Measurements from ENCODE around the gene PRKAG1.

- PRO-cap, result no peak
These were observed 40.8 kb upstream of the HDAC7 start for GRCh38 chr12:47860317-47861095.

GRCh38 chr12:47868578-47869132 is 36.1 kb downstream of the VDR start:
- PRO-cap, result bidirectional peak, plus-strand start at chr12:47868857, minus-strand start at chr12:47868651

- PRO-cap, result no peak
These were observed 4.4 kb downstream of the VDR start for GRCh38 chr12:47900121-47901094.

DNA sequence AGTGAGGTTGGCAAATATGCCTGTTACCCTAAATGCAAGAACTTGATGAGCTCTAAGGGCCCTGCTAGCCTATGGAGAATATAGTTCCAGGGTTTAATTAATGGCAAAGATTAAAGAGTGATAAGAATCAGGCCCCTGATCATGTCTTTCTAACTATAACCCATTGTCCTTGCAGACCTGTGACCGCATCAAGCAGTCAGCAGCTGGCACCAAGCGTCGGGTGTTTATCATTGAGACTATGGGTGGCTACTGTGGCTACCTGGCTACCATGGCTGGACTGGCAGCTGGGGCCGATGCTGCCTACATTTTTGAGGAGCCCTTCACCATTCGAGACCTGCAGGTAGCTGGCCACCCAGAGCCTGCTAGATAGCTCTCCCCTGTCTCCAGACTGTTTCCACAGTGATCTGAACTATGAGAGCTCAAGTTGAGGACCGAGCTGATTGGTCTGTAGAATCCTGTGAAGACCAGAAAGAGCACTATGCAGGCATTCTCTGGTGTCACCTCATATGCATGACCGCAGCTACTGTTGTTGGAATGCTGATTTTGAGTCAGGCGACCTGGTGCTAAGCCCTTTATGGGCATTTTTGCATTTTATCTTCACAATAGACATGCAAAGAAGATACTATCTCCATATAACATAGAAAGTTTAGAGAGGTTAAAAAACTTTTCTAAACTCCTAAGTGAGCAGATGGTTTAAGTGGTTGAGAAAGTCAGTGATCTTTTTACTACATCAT is 14.5 kb downstream of the ASB8 start:
- PRO-cap, result no peak

DNA sequence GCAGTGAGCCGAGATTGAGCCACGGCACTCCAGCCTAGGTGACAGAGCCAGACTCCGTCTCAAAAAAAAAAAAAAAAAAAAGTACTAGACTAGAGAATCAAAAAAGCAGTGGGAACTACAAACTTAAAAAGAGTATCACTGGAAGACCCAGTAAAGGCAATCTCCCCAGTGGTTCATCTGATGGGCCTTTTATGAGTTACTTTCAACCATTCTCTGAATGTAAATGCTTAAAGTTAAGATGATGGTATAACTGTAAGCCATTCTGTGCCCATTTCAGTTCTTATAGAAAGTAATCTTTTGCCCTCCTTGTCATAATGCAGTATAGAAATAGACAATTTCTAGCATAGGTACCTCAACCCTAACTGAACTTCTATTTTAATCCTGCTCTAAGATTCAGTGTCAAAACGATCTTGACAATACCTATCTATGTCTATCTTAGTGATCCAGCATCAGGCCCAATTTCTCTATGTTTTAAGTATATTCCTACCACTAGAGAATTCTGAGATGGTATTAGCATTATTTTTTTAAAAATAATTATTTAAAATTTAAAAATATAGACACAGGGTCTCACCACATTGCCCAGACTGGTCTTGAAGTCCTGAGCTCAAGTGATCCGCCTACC is 29.5 kb downstream of the KANSL2 start:
- PRO-cap, result no peak

DNA sequence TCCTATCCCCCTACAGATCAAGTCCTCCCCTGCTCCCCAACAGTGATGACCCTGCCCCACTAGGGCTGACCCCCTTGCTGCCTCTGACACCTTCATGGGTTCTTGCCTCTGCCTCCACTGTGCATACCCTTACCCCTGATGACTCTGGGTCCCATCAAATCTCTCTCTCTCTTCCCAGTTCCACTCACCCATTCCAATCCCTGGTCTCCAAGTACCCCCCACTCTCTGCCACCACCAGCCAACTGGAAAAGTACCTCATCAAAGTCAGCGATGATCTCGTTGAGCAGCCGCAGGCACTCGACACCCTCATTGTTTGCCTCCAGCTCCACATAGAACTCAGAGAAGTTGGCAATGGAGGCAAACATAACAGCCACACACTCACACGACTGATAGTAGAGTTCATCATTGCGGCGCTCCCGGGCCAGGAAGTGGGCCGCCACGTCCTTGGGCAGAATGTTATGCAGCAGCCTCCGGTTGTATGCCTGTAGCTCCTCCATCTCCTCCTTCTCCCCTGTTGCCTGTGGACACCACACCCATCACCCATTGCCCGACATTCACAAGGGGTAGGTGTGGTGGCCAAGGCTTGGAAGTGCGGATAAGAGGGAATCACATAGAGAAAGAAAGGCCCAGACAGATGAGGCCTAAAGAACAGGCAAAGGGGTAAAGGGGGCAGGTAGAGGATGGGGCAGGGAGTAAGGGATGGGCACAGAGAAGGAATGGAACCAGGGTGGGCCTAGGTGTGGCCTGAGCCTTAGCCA is 17.3 kb downstream of the ADCY6 start:
- PRO-cap, result no peak

DNA sequence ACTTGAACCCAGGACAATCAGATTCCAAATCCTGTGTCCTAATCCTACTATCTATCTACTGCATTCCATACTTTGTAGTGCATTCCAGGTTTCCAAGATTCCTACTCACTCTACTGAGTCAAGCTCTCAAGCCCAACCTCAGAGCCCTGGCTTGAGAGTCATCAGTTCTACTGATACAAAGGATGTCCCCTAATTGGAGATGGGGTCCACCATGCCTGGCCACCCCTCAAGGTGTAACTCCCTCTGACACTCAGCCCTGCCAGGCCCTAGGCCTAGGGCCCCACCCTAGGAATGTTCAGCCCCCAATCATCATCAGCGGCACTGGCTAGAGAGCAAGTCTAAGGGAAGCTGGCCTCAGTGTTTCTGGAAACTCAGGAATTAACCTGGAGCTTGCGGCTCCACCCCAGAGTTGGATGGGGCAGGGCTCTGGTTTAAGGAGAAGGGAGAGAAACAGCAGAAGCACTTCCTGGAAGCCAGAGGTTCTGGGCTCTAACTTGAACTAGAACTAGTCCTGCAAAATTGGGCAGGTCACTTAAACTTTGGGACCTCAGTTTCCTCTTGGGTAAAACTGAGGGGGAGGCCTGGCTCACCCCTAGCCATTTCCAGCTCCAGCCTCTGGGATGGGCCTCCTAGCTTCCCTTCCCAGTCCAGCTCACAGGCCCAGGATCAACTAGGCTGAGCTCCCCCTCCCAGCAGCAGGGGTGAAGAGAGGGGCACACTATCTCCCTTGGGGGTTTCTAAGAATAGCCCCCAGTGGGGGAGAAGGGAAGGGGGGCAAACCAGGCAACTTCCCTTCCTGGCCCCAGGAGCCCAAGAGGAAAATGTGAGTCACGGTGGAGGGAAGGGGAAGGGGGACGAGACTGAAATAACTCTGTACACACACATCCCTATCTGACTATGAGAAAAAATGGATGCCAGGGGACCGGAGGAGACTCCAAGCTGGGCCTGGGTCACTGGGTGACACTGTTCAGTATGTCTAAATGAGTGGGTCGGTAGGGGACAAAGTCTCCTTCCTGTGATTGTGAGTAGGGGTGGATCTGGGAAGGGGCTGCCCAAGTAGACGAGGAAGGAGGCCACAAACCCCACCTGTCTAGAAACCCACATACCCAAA is 9.2 kb downstream of the ADCY6 start:
- PRO-cap, result no peak

DNA sequence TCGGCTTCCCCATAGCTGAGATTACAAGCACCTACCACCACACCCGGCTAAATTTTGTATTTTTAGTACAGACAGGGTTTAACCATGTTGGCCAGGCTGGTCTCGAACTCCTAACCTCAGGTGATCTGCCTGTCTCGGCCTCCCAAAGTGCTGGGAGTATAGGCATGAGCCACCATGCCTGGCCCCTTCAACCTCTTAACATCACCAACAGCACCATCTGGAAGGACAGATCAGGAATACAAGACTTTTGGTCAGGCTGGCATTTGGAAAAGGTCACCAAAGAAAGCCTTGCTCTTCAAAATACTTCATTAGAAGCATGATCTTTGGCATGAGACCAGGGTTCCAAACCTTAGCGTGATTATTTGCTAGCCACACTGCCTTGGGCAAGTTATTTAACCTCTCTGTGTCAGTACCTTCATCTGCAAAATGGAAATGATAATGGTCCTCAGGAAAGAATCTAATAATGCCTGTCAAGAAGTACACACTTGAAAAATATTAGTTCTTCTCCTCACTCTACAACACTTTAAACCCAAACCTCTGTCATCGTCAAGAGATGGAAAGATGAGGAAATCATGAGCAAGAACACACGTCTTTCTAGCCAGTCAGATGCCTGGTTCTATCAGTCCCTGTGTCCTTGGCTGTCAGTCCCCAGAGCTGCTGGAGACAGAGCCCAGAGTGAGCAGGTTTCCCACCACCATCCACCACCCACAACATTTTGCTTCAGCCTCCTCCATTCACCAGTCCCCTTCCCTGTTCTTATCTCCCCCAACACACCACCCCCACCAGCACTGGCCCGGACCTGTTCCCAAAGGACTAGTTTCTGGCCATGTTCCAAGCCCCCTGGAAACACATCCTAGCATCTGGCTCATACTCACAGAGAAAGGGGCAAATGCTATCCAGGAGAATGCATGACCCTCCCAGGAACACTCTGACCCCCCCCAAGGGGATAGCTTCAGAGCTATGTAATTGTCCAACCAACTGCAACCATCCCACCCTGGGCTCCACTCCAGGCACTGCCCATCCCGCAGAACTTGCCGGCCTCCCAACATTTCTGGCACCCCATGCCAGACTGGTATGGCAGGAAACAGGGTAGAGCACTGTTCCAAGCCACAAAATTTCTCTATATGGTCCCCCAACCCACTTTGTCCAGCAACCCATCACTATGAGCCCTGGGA is 2.0 kb downstream of the ADCY6 start:
- PRO-cap, result no peak

DNA sequence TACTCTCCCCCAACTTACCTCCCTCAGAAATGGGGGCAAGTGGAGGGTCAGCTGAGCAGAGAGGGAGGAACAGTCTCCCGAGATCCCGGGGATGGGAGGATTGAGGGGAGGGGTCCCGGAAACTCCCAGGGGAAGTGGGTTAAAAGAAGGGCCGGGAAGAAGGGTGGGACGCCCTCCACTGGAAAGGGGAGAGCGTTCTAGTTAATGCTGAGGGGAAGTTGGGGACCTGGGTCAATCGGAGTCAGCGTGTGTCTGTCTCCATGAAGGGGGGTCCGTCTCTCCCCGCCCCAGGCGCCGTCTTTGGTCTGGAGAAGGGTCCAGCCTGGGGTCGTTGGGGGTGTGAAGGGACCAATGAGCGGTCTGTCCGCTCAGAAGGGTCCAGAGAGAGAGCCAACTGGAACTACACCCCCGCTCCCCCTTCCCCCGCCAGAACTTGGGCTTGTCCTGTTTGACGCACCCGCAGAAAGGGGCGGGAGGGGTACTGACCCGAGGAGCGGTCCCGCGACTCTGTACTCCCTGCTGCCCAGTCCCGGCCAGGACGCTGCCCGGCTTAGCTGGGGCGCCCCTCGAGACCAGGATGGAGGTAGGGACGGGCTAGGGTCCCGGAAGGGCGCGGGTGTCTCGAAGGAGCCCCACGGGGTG is 4.2 kb upstream of the CACNB3 start:
- PRO-cap, result unidirectional peak, plus-strand start at position 462 of the sequence; unidirectional peak, plus-strand start at position 526 of the sequence

- PRO-cap, result bidirectional peak, plus-strand start at chr12:48814851, minus-strand start at chr12:48814749
These were observed 3.7 kb upstream of the CACNB3 start for GRCh38 chr12:48814613-48815077.

- PRO-cap, result no peak
These were observed 578 bp downstream of the DDX23 start for GRCh38 chr12:48851310-48851860.

DNA sequence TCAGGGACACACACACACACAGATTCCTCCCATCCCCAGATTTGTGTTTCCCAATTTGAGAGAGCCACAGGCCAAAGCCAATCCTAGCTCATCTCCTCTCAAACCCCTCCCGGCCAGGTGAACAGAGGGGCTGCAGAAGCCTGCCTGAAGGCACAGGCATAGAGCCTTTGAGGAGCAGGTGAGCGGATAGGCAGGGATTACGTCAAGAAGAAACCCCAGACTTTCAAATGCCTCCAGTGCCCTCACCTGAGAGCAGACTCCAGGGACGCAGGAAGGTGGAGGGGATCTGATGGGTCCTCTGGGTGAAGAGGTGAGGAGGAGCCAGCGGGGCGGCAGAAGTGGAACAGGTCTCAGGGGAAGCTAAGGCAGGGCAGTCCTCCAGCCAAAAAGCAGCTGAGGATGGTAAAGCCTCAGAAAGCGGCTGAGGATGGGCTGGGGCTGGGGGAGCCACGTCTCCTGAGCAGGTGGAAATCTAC is 515 bp downstream of the RND1 start:
- PRO-cap, result no peak

DNA sequence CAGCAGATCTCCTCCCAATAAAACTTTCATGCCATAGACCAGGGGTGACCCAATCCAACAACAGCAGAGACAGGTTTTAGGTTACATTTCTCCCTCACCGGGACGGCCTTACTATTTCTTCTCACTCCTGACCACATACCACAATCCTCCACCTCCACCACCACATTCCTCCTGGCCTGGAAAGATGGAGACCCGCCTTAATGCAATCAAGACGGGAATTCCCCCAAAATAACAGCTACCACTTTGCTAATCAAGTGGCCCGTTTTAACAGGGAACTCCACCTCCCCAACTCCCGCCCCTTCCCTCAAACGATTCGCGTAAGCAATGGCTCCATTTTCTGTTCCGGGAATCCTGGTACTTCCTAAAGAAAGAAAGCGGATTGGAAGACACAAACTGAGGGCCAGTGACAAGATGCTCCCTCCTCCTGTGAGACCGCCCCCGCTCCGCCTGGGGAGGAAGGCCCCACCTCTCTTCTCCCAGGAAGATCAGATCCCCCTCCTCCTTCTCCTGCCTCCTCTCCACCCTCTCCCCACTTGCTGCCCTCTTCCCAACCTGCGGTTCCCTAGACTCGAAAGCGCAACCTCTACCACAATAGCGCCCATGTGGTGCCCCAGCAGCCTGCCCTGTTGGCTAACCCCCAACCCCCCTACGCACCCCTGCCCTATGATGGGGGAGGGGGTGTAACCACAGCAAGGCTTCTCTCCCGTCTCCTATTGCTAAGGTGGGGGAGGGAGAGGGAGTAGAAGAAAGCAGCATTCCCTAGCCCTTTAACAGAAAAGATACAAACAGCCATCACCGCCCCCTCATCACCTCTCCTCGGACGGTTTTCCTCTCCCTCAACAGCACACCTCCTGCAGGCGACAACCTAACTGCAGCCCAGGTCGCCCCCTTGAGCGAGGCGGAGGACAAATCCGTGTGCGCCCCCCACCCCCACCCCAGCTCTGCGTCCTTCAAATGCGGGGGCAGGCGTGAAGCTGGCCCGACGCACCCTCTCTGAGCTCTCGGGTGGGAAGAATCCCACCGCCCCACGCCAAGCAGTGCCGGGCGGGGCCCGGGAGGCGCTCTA is 779 bp downstream of the ARF3 start:
- PRO-cap, result bidirectional peak, plus-strand start at position 364 of the sequence, minus-strand start at position 294 of the sequence; unidirectional peak, plus-strand start at position 724 of the sequence

DNA sequence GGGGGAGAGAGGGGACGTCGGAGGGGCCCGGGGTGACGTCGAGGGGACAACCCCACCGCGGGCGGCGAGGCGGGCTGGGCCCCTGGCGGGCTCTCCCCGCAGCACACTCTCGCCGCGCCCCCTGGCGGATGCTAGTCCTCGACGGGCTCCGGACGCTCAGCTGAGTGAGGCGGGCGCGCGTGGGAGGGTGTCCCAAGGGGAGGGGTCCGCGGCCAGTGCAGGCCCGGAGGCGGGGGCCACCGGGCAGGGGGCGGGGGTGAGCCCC is 160 bp upstream of the WNT1 start:
- PRO-cap, result no peak

GRCh38 chr12:48981020-48981890 is 3.1 kb downstream of the WNT1 start:
- PRO-cap, result bidirectional peak, plus-strand start at chr12:48981425, minus-strand start at chr12:48981320

DNA sequence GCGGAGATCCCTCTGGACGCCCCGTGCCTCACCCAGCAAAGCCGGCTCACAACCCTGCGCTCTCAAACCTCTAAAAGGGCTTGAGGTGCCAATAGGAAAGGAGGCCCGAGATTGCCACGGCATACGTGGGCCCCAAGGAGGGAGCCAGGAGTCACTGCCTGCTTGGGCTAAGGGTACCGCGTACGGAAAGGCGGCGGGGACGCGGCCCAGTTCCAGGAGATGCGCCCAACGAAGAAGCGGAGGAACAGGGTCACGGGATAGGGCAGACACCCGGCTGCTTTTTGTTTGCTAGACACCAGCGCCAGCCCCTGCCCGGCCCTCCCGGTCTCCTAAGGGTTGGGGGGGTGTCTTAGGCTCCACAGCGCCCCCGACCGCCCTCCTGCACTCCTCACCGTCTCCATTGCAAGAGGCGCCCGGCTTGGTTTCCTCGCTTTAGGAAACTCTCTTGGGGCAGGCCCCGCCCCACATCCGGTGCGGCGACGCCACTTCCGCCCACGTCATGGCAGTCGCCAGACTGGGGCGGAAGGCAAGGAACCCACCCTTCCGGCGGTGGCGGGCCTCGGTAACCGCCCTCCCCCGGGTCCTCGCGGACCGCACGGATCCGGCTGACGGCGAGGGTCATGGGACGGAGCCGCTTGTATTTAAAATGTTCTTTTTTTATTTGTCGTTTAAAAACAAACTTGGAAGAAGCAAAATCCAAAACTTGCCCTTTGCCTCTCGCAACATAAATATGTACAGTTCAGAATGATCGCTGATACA is at the start of gene PRKAG1:
Gene PRKAG1 (minus strand): TSS at position 437 of the 759 bp plus-strand sequence.
- PRO-cap, result bidirectional peak, plus-strand start at position 608 of the sequence, minus-strand start at position 402 of the sequence

GRCh38 chr12:49093677-49094088 is 918 bp downstream of the DHH start:
- PRO-cap, result no peak

DNA sequence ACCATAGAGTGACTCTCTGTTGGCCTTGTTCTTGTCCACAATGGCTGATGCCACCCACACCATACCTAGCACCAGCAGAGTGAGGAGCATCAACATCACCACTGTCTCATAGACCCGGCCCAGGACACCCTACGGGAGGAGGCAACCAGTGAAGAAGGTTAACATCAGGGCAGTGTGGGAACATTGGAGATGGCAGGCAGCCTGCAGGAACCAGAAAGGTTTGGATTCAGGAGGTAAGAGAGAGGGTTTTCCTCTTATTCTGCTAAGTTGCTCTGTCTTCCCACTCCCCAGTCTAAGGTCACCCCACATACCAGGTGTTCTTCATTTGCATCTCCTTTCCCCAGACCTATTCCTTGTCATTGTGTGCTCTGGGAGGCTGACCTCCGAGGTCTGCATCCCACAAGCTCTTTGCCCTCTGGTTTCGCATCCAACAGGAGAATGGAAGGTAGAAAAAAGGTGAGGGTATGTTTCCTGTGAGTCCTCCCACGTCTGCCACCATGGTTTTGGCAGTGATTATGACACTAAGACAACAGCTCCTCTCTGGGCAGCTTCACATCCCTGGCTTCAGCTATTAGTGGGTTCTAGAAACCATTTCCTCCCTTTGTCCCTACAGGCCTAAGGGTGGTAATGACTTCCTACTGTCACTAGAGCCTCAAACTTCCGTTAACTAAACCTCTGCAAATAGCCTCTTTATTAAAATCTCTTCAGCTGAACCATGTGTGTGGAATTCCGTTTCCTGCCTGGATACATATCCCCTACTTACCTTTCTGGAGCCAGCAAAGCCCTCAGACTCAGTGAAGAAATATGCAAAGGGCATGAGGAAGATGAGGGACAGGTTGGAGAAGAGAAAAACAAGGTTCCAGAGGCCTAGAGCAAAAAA is 6.7 kb downstream of the LMBR1L start:
- PRO-cap, result no peak

GRCh38 chr12:49105434-49105940 is 5.2 kb downstream of the LMBR1L start:
- PRO-cap, result no peak

DNA sequence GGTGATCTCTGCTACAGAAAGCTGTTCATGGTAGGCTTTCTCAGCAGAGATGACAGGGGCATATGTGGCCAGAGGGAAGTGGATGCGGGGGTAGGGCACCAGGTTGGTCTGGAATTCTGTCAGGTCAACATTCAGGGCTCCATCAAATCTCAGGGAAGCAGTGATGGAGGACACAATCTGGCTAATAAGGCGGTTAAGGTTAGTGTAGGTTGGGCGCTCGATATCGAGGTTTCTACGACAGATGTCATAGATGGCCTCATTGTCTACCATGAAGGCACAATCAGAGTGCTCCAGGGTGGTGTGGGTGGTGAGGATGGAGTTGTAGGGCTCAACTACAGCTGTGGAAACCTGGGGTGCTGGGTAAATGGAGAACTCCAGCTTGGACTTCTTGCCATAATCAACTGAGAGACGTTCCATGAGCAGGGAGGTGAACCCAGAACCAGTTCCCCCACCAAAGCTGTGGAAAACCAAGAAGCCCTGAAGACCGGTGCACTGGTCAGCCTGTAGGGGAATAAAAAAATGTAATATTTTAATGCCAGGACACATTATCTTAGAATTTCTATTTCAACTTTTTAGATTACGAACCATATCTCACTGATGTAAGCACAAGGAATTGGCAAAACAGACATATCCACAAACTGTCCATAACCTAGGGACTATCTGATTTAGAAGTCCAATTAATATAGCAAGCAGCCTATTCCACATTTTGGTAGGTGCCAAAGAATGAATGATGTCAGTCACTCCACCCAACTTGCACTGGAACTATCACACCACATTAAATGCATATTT is 2.6 kb downstream of the TUBA1B start:
- PRO-cap, result no peak